Bronchus (tissue), 1 donor: ENCODE data around the genes NRN1L, LCAT and ZFP90.

- PRO-cap = no peak
Observed at GRCh38 chr16:67729790-67730345, 10.8 kb upstream of the GFOD2 start.

DNA sequence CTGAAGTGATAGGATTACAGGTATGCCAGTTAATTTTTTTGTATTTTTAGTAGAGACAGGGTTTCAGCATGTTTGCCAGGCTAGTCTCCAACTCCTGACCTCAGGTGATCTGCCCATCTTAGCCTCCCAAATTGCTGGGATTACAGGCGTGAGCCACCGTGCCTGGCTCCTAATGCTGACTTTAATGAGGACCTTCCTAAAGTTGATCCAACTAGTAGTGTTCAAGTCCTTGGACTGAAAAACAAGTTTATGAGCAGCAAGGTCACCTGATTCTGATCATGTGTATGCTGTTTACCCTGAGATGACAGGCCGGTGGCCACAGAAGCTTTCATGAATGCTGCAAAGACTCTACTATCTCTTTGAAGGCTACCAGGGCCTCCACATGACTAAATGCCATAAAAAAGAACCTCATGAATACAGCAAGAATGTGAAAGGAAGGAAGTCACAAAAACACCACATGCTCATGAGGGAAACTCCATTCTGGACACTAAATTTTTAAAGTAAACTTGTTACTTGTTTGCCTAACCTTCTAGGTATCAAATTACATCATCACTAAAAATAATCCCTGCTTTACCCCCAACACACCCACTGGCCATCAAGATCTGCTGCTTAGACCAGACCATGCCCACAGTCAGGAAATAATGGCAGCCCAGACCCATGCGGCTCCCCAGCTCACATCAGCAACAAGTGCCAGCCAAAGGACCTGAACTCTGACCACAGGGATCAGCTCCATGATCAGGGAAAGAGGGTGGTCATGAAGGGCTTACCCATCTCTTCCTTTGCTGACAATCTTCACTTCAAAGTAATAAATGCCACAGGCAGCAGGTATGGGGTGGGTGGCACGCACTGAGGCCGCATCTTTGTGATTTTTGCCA lies 1.5 kb downstream of the RANBP10 start:
- PRO-cap = no peak

DNA sequence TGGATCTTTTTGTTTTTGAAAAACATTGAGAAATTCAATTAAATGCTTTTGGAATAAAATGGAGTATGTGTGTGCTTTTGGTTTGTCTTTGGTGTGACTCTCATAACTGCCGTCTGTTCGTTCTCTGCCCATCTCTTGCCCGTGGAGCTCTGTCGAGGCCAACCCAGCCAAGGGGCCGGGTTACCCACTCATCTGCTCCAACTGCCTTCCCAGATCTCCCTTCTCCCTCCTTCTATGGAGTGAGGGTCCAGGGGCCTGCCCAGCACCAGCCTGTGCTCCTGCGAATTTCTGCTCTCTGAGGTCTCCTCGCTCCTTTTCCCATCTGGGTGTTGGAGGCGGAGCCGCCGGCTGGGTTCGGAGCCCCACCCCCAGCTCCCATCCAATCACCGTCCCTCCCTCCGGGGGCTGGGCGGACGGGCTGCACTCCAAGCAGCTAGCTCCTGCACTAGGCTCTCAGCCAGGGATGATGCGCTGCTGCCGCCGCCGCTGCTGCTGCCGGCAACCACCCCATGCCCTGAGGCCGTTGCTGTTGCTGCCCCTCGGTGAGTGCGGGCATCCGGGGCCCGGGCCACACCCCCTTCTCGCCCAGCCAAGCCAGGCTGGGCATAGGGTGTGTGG lies at the start of gene NRN1L:
Gene NRN1L, plus strand, starts transcription at position 445 of the 618 bp plus-strand sequence.
- PRO-cap = unidirectional peak, plus-strand start at position 448 of the sequence

DNA sequence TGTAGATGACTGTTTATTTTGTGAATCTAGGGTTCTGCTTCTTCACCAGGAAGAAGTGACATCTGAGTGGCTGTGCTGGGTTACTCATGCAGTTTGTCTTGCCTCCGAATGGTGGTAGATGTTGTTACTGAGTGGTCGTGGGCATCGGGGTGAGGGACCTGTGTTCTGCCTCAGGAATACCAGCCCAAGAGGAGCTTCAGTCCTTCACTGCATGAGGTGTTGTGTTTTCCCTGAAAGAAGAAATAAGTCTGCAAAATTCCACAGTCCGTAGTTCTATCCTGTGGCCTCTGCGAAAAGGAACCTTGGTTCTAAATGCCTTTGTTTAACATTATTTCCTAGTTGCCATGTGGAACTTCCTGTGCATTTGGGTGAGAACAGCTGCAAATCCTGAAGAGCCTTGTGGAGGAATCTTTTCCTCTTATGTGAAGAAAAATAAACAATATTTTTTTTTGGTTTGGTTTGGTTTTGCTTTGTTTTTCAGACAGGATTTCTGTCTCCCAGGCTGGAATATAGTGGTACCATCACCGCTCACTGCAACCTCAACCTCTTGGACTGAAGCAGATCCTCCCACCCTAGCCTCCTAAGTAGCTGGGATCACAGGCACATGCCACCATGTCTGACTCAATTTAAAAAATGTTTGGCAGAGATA lies 9.8 kb downstream of the PSKH1 start:
- PRO-cap = no peak

DNA sequence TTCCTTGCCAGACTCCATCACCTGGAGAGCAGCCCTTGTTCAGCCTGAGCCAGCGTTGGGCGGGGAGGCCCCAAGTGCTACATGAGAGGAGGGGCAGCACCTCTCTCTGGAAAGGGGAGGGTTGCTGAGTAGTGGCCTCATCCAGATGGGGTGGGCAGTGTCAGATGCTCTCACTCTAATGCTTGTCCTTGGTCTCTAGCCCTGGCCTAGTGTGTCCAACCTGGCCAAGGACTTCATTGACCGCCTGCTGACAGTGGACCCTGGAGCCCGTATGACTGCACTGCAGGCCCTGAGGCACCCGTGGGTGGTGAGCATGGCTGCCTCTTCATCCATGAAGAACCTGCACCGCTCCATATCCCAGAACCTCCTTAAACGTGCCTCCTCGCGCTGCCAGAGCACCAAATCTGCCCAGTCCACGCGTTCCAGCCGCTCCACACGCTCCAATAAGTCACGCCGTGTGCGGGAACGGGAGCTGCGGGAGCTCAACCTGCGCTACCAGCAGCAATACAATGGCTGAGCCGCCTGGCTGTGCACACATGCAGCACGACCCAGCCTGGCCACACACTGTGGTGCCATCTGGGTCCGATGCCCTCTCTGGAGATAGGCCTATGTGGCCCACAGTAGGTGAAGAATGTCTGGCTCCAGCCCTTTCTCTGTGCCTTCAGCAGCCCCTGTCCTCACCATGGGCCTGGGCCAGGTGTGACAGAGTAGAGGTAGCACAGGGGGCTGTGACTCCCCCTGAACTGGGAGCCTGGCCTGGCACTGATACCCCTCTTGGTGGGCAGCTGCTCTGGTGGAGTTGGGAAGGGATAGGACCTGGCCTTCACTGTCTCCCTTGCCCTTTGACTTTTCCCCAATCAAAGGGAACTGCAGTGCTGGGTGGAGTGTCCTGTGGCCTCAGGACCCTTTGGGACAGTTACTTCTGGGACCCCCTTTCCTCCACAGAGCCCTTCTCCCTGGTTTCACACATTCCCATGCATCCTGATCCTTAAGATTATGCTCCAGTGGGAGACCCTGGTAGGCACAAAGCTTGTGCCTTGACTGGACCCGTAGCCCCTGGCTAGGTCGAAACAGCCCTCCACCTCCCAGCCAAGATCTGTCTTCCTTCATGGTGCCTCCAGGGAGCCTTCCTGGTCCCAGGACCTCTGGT lies 4.2 kb downstream of the CTRL start:
- PRO-cap = no peak

GRCh38 chr16:67934216-67934589 lies 2.4 kb downstream of the PSMB10 start:
- PRO-cap = no peak

- PRO-cap = no peak
Observed at GRCh38 chr16:67937181-67937525, 503 bp upstream of the PSMB10 start.

GRCh38 chr16:67943931-67944843 lies at the start of gene LCAT:
LCAT (minus strand) TSS chr16:67944120.
- PRO-cap = no peak

DNA sequence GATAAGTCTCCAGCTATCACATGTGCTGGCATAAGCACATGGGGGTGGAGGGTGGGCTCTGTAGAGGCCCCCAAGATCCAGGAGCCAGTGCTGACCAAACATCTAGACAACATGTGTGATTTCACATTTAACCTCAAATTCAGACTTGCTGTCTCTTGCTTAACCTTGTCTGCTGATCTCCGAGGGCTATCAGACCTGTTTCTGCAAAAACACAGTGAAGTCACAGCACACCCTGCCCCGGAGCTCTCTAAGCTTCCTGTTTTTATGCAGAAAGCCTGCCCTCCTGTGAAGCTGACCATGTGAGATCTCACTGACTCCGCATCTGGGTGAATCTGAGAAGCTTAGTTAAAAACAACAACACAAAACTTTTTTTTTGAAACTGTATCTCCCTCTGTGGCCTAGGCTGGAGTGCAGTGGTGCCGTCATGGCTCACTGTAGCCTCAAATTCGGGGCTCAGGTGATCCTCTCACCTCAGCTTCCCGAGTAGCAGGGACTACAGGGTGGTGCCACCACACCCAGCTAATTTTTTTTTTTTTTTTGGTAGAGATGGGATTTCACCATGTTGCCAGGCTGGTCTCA lies 6.6 kb upstream of the DPEP2 start:
- PRO-cap = bidirectional peak, plus-strand start at position 298 of the sequence, minus-strand start at position 249 of the sequence

GRCh38 chr16:68078324-68079147 lies 6.6 kb upstream of the NFATC3 start:
- PRO-cap = no peak

DNA sequence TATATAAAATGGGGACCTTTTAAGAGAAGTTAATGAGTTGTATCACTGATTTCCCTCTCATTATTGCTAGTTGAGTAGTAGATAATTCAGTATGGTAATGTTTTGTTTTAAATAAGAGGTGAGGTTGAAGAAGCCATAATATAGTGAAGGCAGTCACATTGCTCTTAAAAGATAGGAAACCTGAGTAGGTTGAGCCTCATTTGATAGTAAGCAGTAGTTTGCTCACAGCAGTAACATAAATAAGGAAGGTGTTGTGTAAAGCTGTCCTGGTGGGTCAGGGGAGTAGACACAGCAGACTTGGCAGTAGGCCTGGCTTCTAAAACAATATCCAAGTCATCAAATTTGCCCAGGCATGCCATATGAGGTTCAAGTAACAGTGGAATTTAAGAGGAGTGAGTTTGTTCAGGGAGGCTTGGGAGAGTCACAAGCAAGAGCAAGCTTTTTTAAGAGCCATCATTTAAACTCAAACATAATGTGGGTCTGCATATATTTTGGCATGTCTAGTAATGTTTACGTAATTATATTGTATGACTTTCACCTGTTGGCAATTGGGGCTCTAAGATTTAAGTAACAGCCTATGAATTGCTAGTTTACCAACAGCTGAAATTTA lies 6.5 kb downstream of the NFATC3 start:
- PRO-cap = no peak

DNA sequence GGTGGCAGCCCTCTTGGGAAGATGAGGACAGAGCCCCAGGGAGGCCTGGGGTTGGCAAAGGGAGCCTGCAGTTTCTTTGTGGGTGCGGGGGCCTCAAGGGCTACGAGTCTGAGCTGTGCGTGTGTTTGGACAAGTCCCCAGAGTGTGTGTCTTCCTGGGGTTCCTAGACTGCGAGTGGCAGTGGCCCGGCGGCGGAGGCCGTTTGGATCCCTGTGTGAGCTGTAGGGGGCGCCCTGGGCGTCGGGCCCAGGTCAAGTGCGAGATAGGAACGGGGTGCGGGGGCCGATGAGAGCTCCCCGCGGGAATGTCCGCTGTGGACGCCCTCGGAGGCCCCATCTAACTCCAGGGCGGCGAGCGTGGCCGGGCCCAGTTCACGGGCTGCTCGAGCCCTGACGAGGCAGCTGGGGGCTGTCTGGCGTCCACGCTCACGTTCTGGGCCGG lies 367 bp upstream of the SLC7A6 start:
- PRO-cap = no peak

DNA sequence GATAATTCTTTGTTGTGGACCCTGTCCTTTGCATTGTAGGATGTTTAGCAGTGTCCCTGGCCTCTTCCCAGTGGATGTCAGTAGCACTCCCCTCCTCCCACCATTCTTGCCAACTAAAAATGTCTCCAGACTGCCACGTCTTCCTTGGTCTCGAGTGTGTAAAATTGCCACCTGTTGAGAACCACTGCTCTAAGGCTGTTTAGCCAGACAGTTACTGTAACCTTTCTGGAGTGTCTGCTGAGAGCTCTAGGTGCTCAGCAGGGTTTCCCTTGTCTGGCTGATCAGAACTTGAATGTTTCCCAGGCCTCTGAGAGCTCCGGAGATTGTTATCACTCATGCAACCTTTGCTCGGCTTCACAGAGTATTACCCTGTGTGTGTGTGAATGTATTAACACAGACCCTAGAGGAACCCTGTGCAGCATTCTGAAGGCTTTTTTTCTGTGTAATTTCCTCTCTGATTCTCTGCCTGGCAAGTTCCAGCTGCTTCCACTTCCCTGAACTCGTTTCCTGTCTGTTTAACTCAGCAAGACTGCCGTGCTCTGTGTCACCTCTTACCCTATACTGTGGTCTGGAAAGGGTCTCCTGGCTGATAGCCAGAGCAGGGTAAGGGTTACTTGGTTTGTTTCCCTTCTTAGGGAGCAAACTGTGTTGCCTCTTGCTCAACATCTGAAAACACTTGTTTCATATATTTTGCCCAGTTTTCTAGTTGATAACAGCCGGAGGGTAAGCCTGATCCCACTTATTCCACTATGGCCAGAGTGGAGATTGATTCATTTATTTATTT lies 21.6 kb downstream of the PRMT7 start:
- PRO-cap = no peak

- PRO-cap = no peak
Observed at GRCh38 chr16:68345764-68346379, 35.1 kb downstream of the PRMT7 start.

DNA sequence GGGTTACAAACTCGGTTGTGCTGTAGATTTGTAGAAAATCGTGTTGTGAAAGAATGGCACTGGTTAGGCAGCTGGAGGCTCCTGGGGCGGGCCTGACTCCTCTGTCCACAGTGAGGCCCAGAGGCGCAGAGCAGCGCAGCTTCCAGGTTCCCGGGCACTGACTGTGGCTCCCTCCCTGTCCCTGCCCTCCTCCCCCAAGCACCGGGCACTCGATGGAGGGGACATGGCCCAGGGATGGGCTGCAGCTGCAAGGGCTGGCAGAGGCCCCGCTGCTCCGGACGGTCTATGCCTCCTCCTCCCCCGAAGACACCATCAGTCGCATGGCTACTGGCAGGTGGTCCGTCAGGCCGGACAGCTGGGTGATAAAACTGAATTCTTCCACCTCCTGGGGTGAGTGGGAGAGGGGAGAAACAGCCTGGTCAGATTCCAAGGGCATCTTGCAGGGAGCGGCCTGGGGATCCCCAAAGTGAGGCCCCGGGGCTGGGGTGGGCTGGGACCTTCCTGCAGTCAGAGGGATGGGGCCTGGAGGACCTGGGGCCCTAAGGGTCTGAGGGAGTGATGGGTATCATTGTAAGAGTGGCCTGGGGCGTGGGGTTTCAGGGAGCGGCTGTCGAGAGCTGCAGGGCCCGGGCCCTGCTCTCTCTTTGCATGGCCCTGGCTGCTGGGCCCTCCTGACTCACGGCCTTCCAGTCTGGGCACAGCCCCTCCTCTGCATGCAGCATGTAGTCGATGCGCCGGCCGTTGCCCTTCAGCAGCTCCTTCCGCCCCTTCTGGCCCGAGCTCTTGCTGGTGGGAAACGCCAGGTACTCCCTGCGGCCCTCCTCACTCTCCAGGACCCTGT lies 50.3 kb downstream of the PRMT7 start:
- PRO-cap = no peak

DNA sequence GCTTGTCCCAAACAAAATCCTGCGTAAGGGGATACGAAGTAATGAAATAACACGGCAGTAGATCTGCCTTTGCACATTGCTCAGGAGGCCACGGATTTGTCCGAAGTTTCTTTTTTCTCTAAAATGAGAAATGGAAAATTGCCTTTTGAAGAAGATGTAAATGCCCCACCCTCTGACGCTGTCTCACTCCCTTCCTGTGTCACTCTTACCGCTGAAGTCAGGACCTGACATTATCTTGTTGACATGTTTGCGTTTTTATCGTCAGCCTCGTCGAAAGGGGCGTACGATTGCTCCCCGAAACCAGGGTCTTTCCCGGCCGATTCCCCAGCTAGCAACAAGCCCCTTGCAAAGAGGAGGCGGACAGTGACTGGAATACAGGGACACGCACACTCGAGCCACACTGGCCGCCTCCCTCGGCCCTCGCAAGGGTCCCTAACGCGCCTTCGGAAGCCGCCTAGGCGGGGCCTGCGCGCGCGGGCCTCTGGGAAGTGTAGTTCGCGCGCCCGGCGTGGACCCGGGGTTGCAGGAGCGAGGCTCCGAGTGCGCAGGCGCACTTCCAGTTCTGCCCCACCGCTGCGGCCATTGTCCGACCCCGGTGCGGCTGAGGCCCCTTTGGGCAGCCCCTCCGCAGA lies at the start of gene ZFP90:
Gene ZFP90, plus strand, starts transcription at position 553 of the 632 bp plus-strand sequence.
- PRO-cap = bidirectional peak, plus-strand start at position 559 of the sequence, minus-strand start at position 422 of the sequence

DNA sequence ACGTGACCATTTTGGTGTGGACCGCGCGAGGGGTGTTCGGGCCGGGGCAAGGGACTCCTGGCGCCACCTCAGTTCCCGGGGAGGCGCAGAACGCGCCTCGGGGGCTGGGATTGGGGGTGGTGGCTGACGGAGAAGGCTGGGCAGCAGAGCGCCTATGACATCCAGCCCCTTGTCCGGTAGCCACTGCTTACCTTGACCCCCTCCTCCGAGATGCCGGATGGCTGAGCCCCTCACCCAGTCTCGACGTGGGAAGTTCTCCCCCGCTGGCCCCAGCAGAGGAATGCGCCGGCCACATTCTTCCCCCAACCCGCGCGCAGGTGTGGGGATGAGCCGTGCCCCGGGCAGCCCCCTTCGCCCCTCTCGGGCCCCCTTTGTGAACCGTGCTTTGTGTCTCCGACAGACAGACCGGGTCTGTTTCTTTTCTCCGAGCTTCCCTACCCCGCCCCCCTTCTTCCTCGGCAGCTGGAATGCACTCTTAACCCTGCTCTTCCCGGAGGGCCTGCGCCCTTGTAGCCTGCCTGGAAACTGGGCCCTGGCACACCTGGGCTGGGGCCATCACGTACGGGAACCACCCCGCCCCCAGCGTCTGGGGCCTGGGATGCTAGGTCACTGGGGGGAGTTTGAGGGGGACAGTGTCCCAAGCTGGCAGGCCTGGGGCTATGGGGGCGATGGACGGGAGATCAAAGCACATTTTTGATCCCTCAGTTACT lies 834 bp downstream of the CDH3 start:
- PRO-cap = no peak

GRCh38 chr16:68746757-68747420 lies 9.8 kb downstream of the CDH1 start:
- PRO-cap = no peak

DNA sequence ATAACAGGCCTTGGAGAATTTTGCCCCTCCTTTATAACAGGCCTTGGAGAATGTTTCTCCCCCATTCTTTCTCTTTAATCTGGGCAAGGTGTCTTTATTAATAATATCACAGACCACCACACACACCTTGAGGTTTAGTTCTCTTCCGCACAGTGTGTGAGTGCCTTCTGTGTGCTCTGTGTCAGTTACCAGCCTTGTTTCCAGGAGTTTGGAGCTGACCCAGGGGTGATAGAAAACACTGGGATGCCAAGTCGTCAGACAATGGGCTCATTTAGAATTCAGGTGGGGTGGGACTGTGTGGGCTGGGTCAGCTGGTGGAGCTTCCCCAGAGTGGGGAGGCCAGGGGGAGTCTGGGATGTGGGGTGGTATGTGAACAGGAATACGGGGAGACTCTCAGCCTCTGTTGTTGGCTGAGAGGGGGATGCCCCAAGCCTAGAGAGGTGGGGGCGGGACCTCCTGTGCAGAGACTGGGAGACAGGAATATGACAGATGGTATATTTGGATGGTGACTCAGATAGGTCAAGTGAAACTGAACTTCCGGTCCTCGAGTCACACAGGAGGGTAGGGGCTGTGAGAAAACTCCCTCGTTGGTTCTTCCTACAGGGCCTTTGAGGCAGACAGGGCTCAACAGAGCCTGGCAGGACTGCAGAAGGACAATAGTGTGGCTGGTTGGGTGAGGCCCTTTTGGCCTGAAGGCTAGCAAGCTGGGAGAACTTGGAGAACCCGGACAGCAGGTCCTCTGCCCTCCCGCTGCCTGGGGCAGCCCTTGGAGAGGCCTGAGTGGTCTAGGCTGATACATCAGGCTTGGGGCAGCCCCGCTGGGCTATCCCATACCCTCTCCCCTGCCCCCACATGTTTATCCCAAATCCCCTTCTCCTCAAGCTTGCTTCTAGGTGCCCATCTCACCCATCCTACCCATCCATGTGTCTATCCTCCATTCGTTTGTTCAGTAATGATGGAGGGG lies 23.7 kb downstream of the CDH1 start:
- PRO-cap = no peak

DNA sequence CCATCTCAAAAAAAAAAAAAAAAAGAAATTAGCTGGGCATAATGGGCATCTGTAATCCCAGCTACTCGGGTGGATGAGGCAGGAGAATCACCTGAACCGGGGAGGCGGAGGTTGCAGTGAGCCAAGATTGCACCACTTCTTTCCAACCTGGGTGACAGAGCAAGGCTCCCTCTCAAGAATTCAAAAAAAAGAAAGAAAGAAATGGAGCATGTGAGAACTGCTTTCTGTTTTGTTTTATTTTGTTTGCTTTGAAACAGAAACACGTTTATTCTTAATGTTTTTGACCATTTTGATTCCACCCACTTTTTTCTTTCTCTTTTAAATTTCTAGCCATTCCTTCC lies 47.9 kb downstream of the TANGO6 start:
- PRO-cap = no peak